Skeletal muscle cell (primary cell): ENCODE measurements around the gene BCL6.

DNA sequence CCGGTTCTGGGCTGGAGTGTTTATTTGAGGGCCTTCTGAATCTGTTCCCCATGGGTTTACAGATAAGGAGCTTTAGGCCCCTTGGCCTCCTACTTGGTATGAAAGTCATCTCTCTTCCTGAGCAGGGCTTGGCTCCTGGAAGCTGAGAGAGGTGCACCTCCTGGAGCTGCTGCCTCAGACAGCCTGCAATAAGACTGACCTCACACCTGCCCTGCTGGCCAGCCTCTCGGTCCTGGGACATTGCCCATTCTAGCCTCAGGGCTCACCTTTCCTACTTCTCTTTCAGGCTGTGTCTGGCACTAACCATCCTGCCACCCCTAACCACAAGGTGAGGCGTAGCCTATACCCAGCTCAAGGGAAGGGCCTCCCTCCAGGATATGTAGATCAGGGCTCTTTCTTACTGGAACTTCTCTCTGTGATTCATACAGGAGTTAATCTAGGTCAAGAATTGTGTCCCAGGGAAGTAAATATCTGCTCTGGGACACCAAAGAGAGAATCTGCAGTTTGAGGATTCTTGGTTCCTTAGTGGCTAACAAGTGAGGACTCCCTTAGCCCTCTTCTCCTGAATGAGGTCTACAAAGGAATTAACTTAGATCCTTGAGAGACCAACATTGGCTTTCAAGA lies 10.2 kb upstream of the RTP1 start:
- RRBS = no CpG with 5 or more reads among the region's 3 CpGs

DNA sequence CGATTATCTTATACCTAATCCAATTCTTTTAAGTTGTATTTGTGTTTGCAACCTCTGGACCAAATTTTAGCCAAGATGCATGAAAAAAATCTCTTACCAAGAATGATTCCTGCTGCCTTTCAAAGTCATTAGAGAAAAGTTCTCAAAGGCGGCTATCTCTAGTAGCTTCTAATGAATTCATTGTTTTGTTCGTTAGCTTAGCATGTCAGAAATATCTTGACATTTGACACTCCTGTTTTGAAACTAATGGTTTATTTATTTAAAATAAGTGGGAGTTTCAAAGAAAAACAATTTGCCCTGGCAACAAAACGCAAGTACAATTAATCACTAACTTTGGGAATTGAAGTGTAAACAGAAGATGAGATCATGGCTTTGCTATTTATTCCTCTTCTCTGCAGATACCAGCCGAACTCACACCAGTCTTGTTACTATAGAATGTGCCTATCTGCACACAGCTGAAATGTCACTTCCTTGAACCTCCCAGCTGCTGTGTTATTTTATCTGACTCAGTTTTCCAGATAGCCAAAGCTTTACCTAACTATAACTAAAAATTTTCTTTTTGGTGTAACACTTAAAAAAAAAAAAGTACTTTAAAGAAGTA lies 27.5 kb downstream of the MASP1 start:
- RRBS = no CpG with 5 or more reads among the region's 5 CpGs

DNA sequence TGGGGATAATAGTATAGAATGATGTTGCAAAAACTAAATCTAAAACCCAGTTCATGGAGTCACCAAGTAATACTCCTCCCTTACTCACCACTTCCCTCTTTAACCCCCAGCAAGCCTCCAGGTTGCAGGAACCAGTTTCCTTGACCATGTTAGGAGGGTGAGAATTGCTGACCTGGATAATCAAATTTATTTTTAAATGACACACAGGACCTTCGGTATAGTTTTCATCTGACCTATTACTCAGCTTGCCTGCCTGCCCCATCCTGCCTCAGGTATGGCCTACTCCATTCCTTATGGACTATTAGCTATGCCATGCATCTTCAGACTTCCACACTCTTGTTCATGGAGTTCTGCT lies 877 bp downstream of the RTP4 start:
- RRBS = no CpG with 5 or more reads among the region's 1 CpG

DNA sequence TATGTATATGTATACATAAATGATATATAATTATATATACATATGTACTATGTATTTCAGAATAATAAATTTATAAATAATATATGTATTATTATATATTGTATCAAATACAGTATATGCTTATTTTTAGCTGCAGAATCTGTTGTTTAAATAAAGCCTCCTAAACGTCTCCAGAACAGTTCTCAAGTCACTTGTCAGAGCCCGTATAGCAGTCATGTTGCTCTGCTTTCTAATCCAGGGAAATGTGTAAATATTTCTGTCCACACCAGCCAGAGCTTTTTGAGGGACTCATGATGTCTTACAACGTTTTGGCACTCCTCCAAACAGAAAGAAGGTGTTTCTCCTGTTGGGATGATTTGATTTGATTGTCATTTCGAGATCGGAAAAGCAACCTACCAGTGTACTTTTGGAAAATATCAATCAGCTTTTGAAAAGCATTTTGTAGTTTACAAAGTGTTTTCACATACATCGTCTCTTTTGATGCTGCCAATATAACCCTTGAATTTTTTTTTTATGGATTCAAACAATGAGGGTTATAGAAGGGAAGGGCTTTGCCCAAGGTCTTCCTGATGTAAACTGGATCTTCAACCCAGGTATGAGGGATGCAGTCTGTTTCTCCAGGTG lies 1.5 kb downstream of the RTP4 start:
- RRBS = no CpG with 5 or more reads among the region's 6 CpGs

- RRBS = no CpG with 5 or more reads among the region's 3 CpGs
Measured at GRCh38 chr3:187537726-187538084, 132.5 kb downstream of the SST start.

GRCh38 chr3:187735394-187735882 lies 9.8 kb downstream of the BCL6 start:
- RRBS = no CpG with 5 or more reads among the region's 3 CpGs

DNA sequence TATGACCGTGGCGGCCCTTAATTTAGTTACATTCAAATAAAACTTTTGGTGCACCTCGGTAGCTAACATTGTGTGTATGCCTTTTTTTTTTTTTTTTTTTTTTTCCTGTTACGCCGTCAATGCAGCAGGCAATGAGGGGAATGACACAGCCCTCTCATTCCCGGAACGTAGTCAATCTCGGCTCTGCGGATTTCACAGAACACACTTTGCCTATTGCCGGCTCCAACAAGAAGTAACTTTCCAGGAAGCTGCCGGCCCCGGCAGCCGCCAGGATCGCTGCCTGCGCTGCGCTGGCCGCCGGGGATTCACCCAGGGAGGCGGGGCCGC lies 7.6 kb downstream of the BCL6 start:
- RRBS = under 1% methylated on average over 8 of the region's 20 CpGs

- RRBS = no CpG with 5 or more reads among the region's 15 CpGs
Measured at GRCh38 chr3:187742042-187742991, 3.0 kb downstream of the BCL6 start.

GRCh38 chr3:187745218-187746199 lies at the start of gene BCL6:
Gene BCL6 (minus strand): TSS chr3:187745468.
- RRBS = 3% methylated on average over 5 of the region's 41 CpGs

DNA sequence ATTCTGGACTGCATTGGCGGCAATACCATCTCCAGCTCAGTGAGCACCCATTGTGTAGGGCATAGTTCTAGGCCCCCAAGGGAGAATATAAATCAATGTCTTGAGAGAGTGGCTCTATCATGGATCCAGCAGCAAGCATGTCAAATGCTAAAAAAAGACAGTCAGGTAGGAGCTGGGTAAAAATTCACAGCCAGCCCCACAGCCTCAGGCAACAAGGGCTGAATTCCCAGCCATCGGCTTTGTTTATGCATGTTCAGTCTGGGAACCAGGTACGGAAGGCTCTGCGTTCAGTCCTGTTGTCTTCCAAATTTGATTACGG lies 18.9 kb upstream of the BCL6 start:
- RRBS = no CpG with 5 or more reads among the region's 5 CpGs

- RRBS = no CpG with 5 or more reads among the region's 6 CpGs
Measured at GRCh38 chr3:187914280-187914743, 169.0 kb upstream of the BCL6 start.

GRCh38 chr3:188036644-188037156 lies 117.3 kb upstream of the LPP start:
- RRBS = no CpG with 5 or more reads among the region's 1 CpG

DNA sequence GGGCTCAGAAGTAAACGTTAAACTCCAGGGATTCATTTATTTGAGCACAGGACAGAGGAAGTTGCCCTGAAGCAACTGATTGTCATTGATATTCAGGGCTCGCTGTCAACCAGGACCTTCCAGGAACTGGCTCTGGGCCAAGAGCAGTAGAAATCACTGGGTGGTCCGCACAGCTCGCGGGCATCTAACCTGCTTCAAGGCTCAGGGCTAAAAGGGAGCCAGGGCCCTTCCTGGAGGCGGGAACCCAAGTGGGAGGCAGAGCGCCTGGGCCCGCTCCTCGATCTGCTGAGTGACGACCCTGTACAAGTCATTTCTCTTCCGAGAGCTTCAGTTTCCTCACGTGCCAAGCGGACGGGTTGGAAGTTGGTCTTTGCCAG lies 994 bp upstream of the LPP start:
- RRBS = no CpG with 5 or more reads among the region's 14 CpGs

- RRBS = no CpG with 5 or more reads among the region's 2 CpGs
Measured at GRCh38 chr3:188182632-188183280, 28.8 kb downstream of the LPP start.

GRCh38 chr3:188183281-188183674 lies 29.3 kb downstream of the LPP start:
- RRBS = no CpG with 5 or more reads among the region's 3 CpGs

DNA sequence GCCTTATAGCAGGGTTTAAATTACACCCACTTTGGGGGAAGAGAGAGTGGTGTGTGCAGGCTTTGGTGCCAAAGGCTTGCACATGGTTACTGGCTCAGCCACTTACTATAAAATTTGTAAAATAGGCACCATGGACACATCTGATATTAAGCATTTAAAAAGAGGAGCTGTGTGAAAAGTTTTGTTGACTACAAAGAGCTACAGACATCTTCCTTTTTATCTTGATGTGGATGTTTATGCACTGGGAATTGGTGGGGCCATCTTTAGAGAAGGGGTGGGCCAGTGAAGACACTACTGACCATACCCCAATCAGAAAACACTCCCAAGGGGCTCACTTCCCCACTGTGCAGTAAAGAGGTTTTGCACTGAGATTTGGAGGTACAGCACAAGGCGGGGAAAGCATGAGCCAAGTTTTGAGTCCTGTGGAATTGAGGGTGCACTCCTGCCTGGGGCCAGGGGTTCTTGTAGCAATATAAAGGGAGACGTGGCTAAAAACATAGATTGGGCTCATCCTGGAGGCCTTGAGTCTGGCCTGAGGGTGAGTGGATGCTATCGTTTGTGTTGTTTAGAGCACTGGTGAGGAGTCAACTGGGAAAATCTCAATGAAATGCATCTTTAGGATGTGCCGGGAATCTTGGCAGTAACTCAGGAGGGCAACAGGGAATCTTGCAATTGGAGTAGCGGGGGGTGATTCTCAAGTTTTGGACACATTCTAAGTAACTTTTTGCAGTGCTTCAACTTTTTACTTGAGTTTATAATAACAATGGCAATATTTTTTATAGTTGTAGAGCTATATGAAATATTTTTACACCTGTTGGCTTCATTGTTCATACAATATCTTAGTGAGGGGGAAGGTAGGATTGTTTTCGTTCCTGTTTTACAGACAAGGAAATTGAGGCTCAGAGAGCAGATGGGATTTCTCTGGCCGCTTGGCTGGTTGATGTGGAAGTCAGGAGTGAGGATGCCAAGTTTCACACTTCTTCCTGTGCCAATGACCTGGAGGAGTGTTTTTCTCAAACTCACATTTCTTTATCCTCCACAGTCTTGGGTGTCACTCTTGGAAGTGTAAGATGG lies 50.2 kb downstream of the LPP start:
- RRBS = no CpG with 5 or more reads among the region's 7 CpGs

GRCh38 chr3:188231417-188231871 lies 77.5 kb downstream of the LPP start:
- RRBS = no CpG with 5 or more reads among the region's 9 CpGs

DNA sequence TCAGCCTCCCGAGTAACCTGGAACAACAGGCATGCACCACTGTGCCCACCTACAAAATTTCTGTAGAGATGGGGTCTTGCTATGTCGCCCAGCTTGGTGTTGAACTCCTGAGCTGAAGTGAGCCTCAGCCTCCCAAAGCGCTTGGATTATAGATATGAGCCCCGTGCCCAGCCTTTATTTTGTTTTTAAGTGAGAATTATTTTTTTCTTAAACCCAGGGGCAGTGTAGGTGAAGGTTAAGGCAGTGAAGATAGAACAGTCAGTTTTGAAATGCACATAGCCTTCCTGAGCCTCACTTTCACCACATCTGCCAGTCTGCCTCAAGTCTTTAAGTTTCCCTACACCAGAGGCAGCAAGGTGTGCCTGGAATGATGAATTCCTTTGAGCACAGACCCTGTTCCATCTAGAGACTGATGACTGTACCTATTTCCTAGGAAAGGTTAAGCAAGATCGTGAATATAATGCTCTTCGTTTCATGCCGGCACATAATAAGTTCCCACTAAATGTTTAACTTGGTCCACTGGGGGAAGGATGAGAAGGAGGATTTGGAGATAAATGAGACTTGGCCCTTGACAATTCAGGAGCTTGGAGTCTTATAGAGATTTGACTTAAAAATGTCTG lies 141.8 kb downstream of the LPP start:
- RRBS = no CpG with 5 or more reads among the region's 7 CpGs

DNA sequence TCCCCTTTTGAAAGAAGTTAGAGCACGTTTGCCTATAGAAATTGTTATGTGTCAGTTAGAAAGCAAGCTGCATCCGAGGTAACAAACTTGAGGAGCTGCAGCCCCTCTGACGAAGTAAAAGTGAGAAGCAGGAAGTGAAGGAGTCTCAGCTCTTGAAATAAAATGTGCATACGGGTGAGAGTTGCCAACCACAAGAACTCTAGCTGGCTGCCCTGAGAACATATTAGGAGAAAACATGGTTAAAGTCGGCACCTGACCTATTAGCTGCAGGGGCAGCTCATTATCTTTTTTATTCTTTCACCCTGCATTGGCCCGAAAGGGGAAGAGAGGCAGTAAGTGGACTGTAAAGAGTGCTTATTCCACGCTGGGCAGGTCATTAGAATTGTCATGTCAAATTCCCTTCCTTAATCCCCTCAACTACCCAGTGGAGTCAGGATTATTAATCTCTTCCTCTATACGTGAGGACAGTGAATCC lies 205.3 kb downstream of the LPP start:
- RRBS = no CpG with 5 or more reads among the region's 8 CpGs